SEM (cell line): ENCODE data around the gene BTBD9.

DNA sequence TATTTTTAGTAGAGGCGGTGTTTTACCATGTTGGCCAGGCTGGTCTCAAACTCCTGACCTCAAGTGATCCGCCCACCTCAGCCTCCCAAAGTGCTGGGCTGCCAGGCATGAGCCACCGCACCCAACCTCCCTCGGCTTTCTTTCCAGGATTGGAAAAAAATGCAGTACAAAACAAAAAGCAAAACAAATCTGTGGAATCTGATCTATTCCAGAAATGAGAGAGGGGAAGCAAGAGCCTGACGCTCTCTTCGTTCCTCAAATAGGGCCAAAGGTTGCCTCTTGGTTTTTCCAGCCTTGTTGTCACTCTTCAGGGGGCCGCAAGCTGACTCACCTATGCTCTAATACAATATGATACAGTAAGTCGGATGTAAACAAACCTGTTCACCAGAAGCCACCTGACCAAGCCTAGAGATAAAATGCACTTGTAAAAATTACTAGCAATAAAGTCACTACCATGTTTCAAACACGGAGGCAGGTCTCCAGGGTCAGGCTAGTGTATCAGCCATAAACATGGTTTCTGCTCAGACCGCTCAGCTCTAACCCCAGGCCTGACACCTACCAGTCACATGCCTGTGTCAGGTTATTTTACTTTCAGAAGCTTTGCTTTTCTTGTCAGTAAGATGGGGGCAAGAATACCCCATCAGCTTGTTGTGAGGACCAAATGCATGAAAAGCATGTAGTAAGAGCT lies 65.4 kb upstream of the PIM1 start:
- PRO-cap, result no peak

DNA sequence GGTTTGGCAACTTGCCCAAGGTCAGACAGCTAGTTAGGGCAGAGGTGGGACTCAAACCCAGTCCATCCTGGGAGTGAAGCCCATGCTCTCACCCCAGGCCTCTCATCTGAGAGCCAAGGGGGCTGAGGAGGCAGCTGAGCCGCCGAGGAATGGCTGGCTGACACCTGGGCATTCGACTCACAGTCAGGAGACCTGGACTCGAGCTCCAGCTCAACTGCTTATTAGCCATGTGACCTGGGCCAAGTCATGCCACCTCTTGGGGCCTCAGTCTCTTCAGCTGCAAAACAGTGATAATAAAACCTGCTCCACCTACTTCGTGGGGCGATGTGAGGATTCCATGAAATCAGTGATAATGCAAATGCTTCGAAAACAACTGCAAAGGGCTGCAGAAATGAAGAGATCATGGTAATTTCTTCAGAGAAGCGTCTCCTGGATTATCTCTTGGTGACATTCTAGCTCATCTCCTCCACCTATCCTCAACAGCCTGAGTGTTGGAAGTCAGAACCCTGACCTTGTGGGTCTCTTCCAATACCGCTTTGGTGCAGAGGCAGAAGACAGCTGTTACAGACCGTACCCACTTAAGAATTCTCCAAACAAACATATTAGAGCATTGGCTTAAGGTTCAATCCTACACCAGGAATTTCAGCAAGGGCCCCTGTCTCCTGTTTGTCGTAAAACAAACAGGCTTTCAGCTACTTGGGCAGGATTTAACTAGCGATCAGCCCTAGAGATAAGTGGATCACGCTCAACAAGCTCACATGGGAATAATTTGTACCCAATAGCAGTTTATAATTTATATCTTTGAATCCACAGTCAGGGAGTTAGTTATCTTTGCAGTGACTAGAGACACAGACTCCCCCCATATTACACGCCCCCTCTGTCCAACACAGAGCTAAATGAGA lies 60.0 kb upstream of the PIM1 start:
- PRO-cap, result no peak

- PRO-cap, result no peak
Measured at GRCh38 chr6:37126562-37126859, 43.4 kb upstream of the PIM1 start.

DNA sequence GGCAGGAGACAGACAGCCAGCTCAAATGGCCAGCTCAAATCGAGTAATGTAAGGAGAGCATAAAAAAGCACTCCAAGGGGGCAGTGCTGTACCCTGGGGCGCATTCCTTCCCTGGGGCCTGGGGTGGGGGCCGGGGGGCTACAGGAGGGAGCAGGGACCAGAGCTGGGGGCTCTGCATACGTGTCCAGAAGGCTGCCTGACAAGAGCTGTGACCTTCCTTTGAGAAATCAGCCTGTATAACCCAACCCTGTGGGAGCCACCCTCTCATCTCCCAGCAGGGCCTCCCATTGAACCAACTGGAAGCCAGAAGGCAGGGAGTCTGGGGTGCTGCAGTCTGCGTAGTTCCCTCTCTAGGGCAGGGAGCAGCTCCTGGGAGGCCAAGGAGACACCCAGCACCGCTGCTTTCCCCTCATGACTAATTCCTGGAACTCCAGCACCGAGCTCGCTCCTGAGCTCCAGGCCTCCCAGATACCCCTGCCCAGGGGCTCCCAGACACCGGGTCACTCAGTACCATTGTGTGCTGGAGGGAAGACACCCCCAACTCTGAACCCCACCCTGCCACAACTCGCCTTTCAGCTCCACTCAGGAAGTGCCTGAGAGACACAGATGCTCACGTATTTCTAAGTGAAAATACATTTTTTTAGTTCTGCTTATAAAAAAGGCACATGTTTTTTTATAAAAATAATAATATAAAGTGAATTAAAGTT lies 17.3 kb downstream of the PIM1 start:
- PRO-cap, result no peak

GRCh38 chr6:37423552-37424305 lies 9.3 kb upstream of the CMTR1 start:
- PRO-cap, result no peak

- PRO-cap, result no peak
Measured at GRCh38 chr6:37876906-37878256, 57.9 kb downstream of the ZFAND3 start.

GRCh38 chr6:37960871-37961767 lies 141.6 kb downstream of the ZFAND3 start:
- PRO-cap, result no peak

GRCh38 chr6:38063185-38063970 lies 243.9 kb downstream of the ZFAND3 start:
- PRO-cap, result no peak

- PRO-cap, result no peak
Measured at GRCh38 chr6:38137071-38137994, 317.8 kb downstream of the ZFAND3 start.

DNA sequence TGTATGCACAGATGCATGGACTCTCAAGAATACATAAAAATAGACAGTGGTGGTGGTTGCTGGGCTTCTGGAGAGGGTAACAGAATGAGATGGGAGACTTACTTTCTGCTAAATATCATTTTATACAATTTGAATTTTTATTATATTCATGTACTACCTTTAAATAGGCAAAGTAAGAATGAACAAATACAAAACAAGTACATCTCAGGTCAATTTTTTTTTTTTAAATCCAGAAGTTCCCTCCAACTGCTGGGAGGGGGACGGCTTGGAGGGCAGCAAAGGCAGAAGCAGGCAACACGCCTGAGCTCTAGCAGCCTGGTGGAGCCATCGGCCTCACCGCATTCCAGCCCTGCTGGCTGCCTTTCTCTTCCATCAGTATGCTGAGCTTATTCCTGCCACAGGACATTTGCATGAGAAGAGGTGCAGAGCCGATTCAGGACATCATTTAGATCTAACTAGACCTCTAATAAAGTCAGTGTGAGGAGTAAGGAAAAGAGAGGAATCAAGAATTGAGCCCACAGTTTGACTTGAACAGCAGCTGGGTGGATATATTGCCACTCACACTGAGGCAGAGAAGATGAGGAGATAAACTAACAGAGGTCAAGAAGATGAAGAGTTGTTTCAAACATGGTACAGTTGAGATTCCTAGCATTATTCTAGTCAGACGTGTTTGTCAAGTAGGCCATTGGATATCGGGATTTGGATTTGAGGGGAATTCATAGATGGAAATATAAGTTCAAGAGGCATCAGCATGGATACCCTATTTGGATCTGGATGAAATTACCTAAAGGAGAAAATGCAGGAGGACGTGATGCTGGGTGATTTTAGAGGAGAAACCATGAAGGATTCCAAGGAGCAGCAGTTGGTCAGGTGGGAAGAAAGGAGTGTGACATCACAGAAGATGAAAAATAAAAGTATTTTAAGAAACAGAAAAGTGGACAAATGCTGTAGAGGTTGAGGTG lies 319.0 kb downstream of the ZFAND3 start:
- PRO-cap, result no peak

DNA sequence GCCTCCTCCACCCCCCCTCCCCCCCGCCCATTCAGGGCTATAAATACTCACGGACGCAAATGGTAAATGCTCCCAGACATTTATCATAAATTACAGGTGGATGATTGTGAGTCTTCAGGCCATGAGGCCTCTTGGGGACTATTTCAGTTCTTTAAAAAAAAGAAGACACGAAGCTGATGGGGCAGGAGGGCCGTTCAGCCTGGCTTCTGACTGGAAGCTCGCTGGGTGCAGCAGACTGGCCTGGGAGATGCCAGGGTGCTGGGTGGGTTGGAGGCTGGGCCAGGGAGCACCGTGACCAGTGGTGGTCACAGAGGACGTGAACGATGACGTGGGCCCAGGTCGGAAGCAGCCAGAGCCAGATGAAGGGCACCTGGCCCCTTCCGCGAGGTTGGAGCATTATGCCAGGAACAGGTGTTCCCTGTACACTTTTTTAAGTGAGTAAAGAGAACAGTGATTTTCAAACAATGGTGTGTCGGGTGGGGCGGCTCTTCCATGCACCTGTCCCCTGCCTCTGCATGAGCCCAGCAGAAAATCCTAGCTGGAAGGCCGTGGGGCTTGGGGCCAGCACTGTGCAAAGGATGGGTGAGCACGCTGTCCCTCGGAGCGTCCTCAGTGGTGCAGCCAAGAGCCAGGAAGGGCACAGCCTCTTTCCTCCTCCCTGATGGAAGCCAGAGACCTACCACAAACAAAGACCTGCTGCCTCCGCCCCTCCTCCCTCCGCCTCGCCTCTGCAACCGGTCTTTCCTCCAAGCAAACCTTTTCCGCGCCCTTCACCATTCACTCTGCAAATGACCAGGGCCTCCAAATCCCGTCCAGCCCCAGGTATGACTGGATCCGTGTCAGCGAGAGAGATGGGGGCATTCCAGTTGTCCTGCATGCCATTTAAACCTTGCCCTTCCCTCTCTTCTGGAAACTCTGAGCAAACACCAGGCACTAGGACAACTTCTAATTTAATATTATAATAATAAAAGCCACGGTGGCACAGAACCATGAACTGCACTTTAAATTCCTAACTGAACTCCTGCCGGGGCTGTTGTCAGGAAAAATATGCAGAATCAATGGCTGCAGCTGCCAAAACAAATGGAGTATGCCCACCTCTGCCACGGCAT lies 350.6 kb downstream of the ZFAND3 start:
- PRO-cap, result no peak

GRCh38 chr6:38481446-38482167 lies 158.1 kb downstream of the BTBD9 start:
- PRO-cap, result no peak

DNA sequence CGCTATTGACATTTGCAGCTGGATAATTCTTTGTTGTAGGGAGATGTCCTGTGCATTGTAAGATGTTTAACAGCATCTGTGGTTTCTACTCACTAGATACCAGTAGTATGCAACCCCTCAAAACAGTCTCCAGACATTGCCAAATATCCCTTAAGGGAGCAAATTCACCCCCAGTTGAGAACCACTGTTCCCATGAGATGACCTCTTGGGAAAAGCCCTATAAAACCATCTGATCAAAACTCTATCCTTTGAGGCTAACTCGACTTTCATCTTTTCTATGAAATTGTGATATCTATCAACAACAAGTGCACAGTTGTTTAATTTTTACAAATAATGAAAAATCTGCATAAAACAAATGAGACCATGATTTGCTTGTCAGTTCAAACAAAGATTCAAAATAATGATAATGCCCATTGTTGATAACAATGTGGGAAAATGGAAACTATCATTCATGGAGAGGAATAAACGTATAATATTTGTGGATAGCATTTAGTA lies 74.4 kb downstream of the BTBD9 start:
- PRO-cap, result no peak

- PRO-cap, result bidirectional peak, plus-strand start at chr6:38639992, minus-strand start at chr6:38639599
Measured at GRCh38 chr6:38639444-38640512, at the start of gene BTBD9. BTBD9 (minus strand) TSS chr6:38639929.

DNA sequence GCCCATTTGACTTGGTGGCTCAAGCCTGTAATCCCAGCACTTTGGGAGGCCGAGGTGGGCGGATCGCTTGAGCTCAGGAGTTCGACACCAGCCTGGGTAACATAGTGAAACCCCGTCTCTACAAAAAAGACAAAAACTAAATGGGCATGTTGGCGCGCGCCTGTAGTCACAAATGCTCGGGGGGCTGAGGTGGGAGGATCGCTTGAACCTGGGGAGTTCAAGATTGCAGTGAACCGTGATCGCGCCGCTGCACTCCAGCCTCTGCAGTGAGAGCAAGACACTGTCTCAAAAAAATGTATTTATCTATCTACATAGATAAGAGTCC lies 746 bp upstream of the BTBD9 start:
- PRO-cap, result no peak

- PRO-cap, result no peak
Measured at GRCh38 chr6:39225004-39226138, 3.9 kb downstream of the KCNK5 start.

DNA sequence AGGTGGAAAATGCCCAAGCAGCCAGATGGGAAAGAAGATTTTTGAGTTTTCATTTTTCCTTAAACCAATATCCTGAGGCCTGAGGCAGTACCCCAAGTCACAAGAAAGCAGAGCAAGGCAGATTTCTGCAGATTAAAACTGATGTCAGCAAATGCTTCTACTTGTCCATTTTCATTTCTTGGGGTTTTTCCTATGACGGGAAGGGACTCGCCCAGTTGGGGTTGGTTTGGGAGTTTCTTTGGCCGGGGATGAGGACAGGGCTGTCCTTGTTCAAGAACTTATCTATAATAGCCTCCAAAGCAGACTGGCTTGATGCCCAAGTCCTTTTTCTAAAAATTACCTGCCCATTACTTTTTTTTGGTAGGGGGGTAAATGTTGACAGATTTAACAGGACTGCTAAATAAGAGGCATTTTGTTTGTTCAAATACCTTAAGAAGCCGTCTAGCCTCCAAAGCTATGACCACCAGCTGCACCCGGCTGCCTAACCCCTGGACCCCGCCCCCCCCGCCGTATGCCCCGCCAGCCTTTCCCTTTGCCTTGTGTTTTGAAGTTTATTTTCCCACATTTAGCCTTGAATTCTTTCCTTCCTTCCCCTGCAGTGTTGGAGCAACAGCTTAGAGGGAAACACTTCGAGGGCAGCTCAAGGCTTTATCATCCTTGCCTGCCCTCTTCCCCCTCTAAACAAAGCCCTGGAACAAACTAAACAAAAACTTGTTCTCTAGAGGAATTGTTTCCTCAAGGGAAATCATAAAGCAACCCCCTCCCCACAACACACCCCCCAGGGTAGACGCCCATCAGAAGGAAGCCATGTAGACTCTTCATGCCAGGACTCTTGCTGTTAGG lies 2.4 kb downstream of the KCNK5 start:
- PRO-cap, result no peak

DNA sequence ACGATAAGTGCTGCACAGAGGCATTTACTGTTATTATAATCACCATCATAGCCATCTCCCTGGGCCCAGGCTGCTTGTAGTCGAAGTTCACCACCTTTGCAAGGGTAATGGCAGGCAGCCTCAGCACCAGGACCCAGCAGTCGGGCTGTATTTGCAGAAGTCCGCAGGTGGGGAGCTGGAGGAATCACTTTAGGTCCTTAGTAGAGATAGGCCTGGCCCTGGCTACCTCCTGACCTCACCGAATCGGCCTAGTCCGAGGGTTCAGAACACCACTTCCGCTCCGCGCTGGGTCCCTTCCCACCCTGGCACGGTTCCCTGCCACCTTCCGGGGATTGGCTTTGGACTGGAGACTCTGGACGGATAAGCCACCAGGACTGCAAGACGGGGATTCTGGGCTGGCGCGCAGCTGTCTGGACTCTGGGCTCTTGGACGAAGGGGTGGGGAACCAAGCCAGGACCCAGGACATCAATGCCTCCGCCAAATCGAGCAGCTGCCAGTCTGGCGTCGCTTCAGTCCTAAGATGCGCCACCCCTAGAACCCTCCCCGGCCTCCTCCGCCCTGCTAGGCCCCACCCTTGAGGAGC lies 1.4 kb downstream of the KCNK17 start:
- PRO-cap, result no peak

DNA sequence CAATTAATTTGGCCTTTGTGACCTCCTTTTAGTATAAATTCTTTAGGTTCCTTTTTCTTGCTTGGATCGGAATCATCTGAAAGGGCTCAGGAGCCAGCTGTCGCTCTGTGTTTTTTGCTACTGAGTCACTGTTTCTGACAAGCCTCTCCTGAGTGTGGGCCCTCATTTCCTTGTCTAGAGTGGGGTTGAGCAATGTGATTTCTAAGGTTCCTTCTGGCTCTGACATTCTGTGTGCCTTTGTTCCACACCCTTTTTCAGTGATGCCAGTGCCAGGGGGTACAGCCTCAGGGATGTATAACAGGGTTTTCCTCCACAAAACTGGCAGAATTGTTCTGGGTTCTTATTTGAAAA lies 26.5 kb downstream of the DAAM2 start:
- PRO-cap, result no peak

DNA sequence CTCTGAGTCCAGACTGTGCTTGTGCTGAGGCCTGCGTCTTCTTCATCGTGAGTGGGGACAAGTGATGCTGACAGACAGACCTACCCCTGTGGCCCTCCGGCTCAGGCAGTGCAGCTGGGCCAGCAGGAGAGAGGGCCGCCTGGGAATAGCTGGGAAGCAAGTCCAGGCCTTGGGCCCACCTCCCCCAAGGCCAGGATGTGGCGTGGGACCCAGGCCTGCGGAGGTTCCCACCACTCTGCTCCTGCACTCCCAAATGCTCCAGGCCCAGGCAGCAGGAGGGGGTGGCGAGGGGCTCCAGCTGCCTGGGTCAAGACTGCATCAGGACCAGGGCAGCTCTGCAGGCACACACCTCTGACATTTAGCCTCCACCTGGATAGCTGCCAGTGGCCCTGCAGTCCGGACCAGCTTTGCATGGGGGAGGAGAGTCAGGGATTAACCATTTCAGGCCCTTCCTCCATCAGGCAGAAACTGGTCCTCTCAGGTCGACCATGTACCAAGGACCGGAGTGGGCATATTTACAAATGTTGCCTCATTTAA lies 38.3 kb downstream of the DAAM2 start:
- PRO-cap, result no peak